Duodenum (tissue), 1 donor: ENCODE measurements around the gene BCL11B.

DNA sequence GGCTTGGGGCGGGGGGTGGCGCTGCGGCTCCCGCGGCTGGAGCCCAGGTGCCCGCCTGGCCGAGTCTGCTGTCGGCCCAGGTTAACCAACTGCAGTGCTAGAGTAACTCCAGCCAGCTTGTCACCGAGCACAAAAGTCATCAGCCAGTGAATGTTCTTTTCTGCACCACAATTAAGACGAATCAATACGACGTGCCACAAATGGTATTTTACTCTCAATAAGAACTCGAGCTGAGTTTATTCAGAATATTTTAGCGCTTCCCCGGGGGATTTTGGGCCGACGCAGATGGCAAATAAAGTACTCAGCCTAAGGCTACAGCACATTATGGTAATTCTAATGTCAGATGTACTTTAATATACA, 83.2 kb downstream of the BCL11B start:
- PRO-cap, result no peak

GRCh38 chr14:99191583-99192756, 80.0 kb downstream of the BCL11B start:
- PRO-cap, result no peak

GRCh38 chr14:99236654-99237574, 35.1 kb downstream of the BCL11B start:
- PRO-cap, result no peak

DNA sequence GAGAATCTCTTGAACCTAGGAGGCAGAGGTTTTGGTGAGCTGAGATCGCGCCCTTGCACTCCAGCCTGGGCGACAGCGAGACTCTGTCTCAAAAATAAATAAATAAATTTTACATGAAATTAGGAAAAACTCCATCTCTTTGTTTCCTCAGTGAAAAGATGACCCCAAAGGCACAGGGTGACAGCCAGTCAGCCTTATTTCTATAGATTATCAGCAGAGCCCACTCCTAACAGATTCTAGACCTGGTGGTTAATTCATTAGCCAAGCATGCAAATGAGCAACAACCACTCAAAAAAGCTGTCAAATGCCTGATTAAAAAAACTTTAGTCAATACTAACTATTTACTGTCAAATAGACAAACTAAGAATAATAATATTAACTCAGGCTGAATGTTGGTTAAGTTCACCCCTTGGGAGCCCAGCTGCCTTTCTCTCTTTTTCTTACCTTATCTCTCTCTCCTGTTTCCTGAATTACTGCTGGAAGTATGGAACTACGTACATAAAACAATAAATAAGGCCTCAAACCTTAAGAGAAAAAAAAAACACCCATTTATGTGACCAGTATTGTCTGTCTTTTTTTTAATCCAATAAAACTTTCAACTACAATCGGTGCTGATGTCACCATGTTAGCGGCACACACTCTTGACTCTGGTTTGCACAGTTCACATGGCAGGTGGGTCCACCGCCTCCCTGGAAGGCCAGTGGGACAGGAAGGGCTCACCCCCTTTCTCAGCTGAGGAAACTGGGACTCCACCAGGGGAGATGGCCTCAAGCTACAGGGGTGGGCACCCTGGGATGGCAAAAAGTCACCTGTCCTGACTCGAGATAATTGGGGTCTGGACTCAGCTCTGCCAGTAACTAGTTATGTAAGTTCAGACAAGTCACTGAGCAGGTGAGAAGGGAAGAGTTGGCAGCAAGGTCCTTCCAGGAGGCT, 21.4 kb downstream of the BCL11B start:
- PRO-cap, result no peak

DNA sequence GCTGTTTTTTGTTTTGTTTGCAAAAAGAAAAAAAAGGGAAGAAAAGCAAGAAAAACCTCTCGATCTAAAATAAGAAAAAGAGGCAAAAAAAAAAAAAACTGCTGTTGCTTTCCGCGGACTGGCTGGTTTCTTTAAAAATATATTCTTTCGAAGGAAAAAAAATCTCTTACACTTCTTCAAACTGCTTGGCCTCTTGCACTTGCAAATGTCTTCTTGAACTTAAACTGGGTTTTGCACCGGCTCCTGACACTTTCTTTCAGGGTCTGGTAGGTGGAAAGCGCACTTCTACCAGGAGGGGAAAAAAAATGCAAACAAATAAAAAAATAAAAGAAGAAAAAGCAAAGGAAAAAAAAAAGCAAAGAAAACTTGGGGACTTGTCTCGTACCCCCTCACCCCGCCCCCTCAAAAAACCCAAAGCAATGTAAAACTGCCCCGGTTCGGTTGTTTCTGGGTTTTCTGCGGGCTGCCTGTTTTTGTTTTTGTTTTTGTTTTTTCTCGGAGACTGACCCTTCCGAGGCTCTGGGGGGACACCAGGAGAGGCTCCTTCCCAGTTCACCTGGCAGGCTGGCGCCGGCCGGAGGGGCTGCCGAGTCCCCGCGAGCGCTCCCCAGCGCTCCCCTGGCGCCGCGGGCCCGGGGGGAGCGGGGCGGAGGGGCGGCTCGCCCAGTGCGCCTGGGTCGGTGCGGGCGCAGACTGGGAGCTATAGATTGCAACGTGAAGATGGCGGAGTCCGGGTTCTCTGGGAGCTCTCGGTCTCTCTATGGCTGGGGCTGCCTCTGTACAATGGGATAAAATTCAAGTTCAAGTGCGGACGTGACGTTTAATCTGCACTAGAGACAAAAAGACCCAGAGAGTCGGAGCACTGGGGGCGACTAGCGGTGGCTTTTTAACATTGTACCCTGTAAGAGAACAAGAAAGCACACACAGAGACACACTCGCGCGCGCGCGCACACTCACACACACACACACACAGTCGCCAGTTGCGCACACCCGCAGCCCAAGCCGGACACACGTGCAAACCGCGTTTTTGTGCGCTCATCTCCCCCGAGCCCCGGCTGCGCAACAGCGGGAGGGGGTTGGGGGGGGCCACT, at the start of gene BCL11B:
TSS of gene BCL11B (minus strand) at position 766 of the 1,091 bp plus-strand sequence.
- PRO-cap, result bidirectional peak, plus-strand start at position 990 of the sequence, minus-strand start at position 762 of the sequence

GRCh38 chr14:99475174-99476130, 5.2 kb downstream of the SETD3 start:
- PRO-cap, result no peak

DNA sequence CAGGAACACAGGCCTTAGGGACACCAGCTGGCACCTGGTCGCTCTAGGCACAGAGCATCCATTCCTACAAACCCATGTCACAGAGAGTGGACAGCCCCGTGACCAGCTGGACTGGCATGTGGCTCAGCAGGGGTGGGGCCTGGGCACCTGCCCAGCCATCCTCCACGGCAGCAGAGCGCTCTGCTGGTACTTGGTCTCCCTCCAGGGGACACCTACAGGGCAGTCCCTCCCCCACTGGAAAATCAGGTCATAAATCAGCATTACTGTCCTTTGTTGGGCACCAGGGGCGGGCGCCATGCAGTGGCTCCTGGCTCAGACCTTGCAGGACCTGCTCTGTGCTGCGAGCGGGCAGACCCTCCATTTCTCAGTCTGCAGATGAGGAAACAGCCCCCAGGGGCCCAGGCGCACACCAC, 42.7 kb downstream of the CCDC85C start:
- PRO-cap, result no peak

DNA sequence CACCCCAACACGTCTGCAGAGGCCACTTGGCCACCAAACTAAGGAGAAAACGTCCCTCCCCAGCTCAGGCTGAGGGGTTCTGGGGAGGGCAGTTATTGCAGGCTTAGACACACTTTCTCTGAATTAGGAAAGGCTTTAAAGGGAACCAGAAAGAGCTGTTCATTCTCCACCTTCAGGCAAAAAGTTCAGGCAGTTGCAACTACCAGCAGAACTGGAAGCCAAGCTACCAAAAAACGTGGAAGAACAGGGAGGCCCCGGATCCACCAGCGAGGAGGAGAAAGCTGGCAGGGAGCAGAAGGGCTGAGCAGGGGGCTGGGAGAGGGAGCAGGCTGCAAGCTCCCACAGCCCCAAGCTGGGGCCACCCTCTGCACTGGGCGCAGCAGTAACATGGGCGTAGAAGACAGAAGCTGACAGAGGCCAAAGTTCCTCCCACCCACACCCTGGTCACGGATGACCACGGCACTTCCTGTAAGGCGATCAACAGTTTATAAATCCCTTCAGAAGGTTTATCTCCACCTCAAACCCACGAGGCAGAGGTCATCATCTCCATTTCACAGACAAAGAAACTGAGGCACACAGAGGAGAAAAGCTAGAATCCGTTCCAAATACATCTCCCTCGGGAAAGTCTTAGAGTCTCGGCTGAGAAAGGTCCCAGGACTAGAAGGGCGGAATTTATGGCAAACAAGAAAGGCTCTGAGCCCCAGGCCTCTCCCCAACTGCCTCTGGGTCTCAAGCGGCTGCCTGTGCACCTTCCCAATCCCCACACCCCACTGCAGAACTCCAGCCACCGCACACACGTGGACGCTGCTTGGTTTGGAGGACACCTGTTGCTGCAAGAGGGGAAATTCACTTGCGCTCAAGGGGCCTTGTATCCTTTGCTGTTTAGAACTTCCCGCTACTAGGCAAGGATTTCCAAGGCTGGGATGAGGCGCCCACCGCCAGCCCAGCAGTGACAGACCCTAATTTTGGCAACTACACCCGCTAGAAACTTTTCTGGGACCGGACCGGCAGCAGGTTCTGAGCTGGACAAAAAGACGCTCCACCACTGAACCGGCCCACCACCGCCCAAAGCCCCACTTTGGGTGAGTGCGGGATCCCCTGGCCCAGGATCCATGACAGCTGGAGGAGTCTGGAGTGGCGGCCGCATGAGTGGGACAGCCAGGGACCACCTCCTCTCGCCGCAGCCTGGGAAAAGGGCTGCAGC, 1.7 kb downstream of the CCDC85C start:
- PRO-cap, result bidirectional peak, plus-strand start at position 520 of the sequence, minus-strand start at position 362 of the sequence

GRCh38 chr14:99604718-99605229, 767 bp upstream of the CCDC85C start:
- PRO-cap, result no peak

DNA sequence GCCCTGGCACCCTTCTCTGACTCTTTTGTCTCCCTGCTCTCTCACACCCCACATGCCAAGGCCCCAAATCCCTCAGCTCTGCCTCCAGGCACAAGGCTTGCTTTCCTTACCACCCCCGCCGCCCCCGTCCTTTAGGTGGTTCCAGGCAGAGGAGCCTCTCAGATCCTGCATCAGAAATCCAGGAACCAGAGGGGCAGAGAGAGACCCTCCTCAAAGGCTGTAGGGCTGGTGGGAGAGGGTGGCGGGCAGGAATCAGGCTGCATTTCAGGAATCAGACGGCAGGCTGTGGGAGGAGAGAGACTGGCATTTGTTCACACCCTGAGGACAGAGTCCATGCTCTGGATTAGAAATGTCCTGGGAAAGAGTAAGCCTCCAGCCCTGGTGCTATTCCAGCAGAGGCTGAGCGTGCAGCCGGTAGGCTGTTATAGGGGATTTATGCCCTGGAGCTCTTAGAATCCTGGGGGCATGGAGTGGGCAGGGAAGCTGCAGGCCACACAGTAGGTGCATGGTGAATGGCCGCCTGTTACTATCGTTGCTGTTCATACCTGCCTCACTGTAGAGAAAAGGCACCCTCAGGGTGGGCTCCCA, 12.3 kb upstream of the CYP46A1 start:
- PRO-cap, result no peak

DNA sequence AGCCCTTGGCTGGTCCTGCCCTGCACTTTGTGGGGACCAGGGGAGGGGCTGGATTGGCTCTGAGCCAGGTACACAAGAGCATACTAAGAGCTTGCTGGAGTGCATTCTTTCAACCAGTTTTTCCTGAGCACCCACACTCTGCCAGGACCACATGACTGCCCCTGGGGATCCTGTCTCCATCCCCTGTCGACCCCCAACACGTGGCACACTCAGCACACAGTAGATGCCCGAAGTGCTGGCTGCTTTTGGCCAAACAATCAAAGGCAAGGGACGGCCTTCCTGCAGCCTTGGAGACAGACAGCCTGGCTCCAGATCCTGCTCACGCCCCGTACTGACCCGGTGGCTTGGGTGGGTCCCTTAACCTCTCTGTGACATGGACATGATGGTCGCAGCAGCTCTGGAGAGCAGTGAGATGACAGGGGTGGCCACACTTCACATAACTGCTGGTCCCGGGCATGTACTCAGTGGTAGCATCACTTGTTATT, 52.9 kb downstream of the CYP46A1 start:
- PRO-cap, result unidirectional peak, plus-strand start at position 407 of the sequence

- PRO-cap, result no peak
Measured at GRCh38 chr14:99752501-99753104, 40.6 kb upstream of the EML1 start.

- PRO-cap, result no peak
Measured at GRCh38 chr14:99949405-99949883, 115.8 kb upstream of the EVL start.

DNA sequence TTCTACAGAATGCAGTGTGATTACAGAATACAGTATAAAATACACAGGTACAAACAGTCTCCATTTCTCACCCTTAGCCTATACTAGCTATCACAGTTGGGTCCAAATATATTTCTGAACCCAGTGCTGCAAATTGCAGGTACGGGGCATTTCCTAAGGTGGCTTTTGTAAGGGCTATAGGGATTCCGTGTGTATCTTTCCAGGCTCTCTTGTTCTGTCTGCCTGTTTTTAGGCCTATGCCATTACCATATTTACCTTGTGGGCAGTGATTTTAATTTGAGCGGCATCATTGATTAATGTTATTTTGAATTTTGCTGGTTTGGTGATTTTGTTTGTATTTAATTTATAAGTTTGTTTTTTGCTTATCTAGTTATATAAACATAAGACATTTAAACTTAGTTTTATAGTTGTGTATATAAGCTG, 84.7 kb upstream of the EVL start:
- PRO-cap, result no peak

DNA sequence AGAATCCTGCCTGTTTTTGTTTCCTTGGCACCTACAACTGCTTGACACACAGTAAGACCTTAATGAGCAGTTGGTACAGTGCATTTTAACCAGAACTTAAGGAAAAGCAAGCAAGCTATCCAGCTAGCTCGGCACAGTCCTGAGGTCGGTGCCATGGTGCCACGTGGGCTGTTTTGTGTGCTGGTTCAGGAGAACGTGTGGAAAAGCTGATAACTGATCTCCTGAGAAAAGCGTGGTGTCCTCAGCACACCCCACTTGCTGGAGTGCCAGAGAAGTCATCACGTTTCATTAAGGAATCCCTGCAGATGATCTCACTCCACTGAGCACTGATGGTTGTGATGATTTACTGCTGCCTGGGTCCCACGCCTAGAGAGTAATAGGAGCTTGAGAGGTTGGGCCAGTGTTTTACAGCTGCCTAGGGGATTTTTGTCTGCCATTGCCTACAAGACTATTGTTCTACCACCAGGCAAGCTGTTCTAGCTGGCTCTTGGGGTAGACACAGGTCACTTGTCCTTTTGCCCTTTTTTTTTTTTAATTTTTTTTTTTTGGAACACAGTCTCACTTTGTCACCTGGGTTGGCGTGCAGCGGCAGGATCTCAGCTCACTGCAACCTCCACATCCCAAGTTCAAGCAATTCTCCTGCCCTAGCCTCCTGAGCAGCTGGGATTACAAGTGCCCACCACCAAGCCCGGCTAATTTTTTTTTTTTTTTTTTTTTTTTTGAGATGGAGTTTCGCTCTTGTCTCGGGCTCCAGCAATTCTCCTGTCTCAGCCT, 42.4 kb upstream of the EVL start:
- PRO-cap, result no peak

DNA sequence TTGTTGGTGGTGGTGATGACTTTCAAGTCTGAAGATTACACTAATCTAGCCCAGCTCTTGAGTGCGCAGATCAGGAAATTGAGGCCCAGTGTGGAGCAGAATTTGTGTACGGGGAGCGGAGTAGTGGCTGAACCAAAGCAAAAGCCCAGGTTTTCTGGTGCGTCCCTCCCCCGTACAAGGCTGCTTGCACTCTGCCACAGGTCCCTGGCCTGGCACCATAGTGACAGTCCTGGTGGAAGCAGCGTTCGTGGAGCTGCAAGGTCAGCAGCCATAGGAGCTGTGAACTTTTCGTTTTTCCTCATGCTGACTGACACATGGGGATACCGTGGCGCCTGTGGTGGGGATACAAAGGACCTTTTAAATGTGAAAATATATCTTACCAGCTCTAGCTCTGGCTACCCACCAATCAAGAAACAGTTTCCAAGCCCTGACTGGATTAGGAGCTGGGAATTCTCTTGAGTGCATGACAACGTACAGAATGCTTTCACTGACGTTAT, 1.8 kb downstream of the EVL start:
- PRO-cap, result no peak

DNA sequence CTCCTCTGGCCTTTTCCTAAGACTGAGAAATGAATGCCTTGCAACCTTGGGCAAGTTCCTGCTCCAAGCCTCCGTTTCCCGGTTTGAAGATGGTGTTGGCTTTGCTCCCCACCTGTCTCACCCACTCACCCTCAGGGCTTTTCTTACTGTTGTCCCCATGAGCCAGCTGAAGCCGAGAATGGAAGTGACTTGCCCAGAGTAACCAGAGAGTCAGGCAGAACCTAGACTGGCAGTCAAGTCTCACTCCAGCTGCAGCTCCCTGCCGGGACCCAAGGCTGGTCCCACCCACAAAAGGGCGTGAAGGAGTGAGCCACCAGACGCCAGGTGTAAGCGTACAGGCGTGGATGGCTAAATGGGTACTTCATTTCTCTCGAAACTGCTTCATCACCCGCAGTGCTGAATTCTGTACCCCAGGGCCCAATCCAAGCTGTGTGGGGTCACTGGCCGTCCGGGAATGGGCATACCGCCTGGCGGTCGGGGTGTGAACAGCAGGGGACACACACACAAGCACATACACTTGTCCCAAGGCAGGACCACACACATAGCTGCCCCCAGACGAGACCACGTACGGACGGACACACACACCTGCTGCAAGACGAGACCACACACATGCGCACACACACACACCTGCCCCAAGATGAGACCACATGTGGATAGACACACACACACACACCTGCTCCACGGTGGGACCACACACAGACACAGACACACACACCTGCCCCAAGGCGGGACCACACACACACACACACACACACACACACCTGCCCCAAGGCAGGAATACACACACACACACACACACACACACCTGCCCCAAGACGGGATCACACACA, 34.8 kb downstream of the DEGS2 start:
- PRO-cap, result no peak

DNA sequence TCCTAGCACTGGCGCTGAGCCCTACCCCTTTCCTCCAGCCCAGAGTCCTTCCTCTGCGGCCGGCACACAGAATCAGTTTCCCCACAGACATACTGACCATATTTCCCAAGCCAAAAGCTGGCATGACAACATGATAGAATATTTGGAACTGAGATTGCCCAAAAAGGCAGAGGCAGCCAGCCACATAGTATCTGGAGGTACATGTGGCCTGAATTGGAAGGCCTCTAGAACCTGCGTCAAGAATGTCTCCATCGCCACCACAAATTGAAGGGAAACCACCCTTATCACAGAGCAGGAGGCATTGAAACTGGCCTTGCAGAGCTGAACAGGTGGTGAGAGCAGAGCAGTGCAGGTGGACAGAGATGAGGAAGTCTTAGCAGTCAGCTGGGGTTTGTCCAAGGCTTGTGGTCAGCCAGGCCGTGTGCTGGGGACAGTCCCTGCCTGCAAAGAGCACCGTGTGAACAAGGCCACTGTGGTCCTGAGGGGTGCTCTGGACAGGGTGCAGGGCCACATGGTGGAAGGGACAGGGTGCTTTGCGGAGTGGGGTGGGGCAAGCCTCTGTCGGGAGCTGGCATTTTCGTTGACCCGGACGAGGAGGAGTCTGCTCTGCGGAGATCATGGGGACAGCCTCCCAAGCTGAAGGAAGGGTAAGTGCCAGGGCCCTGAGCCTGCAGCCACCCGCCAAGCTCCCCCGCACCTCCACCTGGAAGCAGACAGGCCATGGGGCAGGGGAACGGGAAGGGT, 21.0 kb downstream of the DEGS2 start:
- PRO-cap, result no peak

- PRO-cap, result unidirectional peak, minus-strand start at chr14:100187688
Measured at GRCh38 chr14:100187414-100187991, 28.1 kb upstream of the DEGS2 start.

DNA sequence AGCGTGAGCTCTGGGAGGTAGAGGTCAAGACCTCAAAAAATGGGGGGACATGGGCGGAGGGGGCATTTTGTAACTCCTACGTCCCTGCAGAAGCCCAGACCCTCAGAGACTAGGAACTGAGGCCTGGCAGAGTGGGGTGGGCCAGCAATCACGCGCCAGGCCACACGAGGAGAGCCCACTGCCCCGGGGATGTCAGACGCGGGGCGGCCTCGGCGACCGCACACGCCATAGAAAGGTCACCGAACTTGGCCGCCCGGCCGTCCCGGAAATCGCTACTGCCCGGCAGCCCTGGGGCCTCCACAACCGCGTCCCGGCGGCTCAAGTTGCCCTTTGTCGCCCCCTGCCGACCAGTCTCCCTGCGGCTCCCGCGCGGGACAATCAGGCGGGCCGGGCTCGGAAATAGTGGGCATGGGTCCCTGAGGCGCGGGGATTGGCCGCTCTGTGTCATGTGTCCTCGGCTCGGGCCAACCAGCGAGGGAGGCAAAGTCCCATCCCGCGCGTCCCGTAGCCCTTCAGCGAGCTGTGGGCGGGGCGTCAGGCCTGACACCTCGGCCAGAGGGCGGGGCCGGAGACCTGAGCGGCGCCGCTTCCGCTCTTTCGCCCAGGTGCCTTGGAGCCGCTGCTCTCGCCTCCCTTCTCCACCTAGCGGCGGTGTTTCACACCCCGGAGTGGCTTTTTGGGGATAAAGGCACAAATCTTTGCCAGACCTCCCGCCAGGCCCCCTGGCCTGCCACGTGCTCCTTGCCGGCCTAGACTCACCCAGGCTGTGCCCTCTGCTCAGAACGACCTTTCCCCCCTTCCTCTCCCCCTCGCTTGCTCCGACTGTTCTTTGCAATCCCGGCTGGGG, 33.4 kb upstream of the DEGS2 start:
- PRO-cap, result bidirectional peak, plus-strand start at position 555 of the sequence, minus-strand start at position 274 of the sequence